Cerebral cortex (tissue), 2 donors: ENCODE results near the genes RIOK2, SLCO4C1 and NUDT12.

GRCh38 chr5:96274998-96275620 lies 157.9 kb downstream of the PCSK1 start:
- PRO-cap, 2 experiments = no peak in any of the 2 experiments

GRCh38 chr5:96338363-96339207 lies 94.5 kb downstream of the PCSK1 start:
- PRO-cap, 2 experiments = peak in 1 of 2 experiments; most common plus-strand start chr5:96338926 (in 1); most common minus-strand start chr5:96338794 (in 1)

DNA sequence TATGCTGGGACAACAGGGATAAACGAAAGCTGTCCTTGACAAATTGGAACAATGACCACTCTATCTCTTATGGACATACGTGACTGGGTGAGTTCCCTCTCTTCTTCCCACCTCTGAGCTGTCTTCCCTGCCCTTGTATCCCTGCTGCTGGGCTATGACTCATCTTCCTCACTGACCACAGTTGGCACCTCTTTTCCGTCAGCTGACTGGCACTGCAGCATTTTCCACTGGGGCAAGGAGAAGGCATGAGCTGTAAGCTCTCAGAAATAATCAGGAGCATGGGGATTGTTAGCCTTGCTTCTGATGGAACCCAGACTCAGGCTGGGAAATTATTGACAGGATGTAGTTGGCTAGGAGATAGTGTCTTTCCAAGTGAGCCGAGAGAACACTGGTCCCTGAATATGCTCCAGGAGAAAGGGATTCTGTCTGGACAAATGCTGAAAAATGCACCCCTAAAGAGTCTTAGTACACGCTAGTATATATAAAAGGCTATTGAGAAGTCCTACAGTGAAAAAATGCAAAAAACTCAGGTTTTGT lies 48.6 kb downstream of the PCSK1 start:
- PRO-cap, 2 experiments = no peak in any of the 2 experiments

GRCh38 chr5:96537161-96537847 lies 104.3 kb upstream of the PCSK1 start:
- PRO-cap, 2 experiments = no peak in any of the 2 experiments

DNA sequence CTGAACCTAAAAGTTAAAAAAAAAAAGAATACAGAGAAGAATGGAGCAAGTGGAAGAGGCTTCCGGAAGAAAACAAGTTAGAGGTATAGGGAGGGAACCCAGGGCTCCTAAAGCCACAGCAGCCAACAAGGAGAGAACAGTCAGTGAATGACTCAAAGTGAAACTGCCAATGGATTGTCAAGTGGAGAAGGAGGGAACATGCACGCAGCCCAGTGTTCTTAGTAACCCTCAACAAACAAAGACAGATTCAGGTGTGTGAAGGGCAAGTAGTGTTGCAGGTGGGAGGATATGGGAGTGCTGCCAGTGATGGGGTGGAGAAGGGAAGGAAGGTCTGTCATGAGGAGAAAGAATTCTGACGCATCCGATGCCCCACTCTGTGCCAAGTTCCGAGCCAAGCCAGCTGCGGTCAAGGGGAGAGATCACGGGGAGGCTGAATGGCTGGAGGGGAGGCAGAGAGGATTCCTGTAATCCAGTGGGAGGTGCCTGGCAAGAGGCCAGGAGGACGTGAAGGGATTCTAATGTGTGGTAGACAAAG lies 56.4 kb downstream of the CAST start:
- PRO-cap, 2 experiments = no peak in any of the 2 experiments

- PRO-cap, 2 experiments = no peak in any of the 2 experiments
These were observed 66.5 kb downstream of the ERAP1 start for GRCh38 chr5:96741230-96741716.

GRCh38 chr5:96744263-96745009 lies 63.3 kb downstream of the ERAP1 start:
- PRO-cap, 2 experiments = no peak in any of the 2 experiments

- PRO-cap, 2 experiments = no peak in any of the 2 experiments
These were observed 8.9 kb upstream of the ERAP1 start for GRCh38 chr5:96816210-96817444.

DNA sequence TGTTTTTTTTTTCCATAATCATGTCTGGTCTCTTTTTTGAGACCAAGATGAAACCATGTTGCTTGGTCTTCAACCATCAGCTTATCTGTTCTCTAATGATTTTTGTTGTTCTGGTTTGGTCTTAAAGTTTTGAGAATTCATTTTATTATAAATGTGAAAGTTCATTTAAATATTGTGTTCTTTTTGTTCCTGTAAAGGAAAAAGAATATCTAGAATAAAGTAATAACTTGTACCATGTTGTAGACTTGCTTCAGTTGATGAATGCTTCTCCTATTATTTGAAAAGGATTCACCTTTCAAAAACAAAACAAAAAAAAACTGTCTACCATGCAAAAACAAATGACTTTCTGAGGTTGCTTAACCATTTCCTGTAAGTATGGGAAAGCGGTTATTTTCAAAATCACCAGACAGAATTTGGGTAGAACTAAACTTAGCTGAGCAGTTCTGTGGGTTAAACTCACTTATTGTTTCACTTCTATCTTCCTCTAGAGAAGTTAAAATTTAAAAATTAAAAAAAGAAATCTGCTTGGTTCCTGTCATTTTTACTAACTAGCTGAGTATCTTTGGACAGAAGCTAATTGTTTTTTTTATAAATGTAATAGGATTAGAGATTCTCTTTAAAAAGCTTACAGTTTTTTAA lies 25.1 kb downstream of the LNPEP start:
- PRO-cap, 2 experiments = no peak in any of the 2 experiments

- PRO-cap, 2 experiments = peak in 1 of 2 experiments; most common plus-strand start chr5:97183084 (in 1); most common minus-strand start chr5:97183288 (in 1)
These were observed at the start of gene RIOK2 for GRCh38 chr5:97182430-97183370. Gene RIOK2 (minus strand): TSS chr5:97183247.

DNA sequence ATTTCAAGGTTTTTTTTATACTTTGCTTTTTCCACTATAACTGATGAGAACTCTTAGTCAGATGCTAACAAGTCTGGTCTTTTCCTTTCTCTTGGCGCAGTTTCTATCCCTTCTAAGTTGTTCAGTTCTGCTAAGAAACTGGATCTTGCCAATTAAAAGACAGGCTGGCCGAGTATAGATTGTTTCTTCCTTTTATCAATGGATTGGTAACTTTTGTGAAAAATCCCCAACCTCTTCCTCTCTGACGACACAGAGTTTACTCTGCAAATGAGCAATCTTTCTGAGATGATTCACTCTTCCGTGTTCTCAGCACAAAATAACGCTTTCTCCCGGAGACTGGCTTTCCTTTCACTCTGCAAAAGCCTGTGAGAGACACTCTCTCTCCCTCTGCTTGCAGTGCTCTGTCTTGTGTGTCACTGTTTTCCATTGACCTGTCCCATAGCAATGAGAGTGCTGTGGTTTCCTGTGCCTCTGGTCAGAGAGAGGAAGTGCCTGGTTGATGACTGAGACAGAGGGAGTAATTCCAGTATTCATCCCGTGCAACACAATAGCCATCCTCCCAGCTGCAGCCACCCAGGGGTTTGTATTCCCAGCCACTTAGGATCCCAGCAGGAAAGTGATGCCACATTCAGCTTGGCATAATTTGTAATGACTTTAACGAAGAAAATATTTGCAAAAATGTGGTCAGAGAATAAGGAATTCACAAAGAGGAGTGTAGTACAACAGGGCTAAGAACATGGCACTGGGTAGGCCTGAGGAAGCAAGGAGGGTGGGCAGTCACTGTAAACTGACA lies 463.7 kb upstream of the RGMB start:
- PRO-cap, 2 experiments = no peak in any of the 2 experiments

DNA sequence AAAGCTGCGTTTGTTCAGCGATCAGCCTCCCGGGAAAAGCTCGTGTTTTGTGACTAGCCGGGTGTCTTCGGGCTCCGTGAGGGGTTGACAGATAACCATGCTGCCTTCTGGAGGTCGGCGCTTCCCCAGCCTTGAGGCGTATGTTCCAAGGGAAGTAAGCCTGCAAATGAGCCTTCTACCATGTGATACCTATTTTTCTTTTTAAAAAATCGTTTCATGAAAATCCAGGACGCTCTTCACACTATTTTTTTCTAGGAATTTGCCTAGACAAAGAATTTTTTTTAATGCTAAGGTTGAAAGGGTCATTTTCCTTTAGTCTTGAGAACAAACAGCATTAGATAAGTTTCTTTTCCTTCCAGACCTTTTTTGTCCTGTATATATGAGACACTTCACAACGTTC lies 1.3 kb downstream of the RGMB start:
- PRO-cap, 2 experiments = no peak in any of the 2 experiments

GRCh38 chr5:98885483-98886019 lies 43.3 kb downstream of the CHD1 start:
- PRO-cap, 2 experiments = no peak in any of the 2 experiments

DNA sequence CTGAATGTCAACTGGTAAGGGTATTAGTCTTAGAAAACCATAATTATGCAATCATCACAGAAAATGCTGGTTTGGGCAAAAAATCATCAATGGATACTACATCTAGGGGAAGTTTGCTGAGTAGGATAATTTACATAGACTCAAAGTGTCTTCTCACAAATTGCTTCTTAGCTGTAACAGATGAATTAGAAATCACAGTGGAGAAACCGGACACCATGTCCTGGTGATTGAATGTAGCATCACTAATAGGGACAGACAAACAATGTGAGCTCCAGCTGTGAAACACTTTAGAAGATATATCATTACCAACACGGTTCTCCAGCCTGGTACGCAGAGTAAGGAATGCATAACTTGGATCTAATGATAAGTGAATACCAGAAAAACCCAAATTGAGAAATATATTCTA lies 17.4 kb downstream of the CHD1 start:
- PRO-cap, 2 experiments = no peak in any of the 2 experiments

- PRO-cap, 2 experiments = peak in 1 of 2 experiments; most common plus-strand start chr5:98928202 (in 1); most common minus-strand start chr5:98927935 (in 1)
These were observed 871 bp downstream of the CHD1 start for GRCh38 chr5:98927685-98928587.

- PRO-cap, 2 experiments = no peak in any of the 2 experiments
These were observed 175.2 kb downstream of the SLCO4C1 start for GRCh38 chr5:102120968-102121247.

- PRO-cap, 2 experiments = peak in 1 of 2 experiments; most common plus-strand start chr5:102296394 (in 1); most common minus-strand start chr5:102296277 (in 1)
These were observed at the start of gene SLCO4C1 for GRCh38 chr5:102295548-102296875. Gene SLCO4C1 (minus strand): TSS chr5:102296284.

- PRO-cap, 2 experiments = peak in 1 of 2 experiments; most common minus-strand start chr5:102771575 (in 1)
These were observed 16.5 kb downstream of the PAM start for GRCh38 chr5:102771443-102772102.

GRCh38 chr5:103111620-103112041 lies 8.3 kb downstream of the GIN1 start:
- PRO-cap, 2 experiments = no peak in any of the 2 experiments

GRCh38 chr5:103562328-103563066 lies at the start of gene NUDT12:
Gene NUDT12 (minus strand): TSS chr5:103562789.
- PRO-cap, 2 experiments = peak in 1 of 2 experiments; most common plus-strand start chr5:103562921 (in 1); most common minus-strand start chr5:103562789 (in 1)